Psoas muscle (tissue), 2 donors: ENCODE measurements around the gene ZNF365.

- PRO-cap, 2 experiments = no peak in any of the 2 experiments
Measured at GRCh38 chr10:62063803-62064490, 162.4 kb downstream of the ARID5B start.

GRCh38 chr10:62068313-62068951 lies 166.9 kb downstream of the ARID5B start:
- PRO-cap, 2 experiments = no peak in any of the 2 experiments

GRCh38 chr10:62236030-62236229 lies 32.7 kb downstream of the RTKN2 start:
- PRO-cap, 2 experiments = no peak in any of the 2 experiments

- PRO-cap, 2 experiments = no peak in any of the 2 experiments
Measured at GRCh38 chr10:62244856-62245337, 23.7 kb downstream of the RTKN2 start.

GRCh38 chr10:62281281-62281505 lies 12.5 kb upstream of the RTKN2 start:
- PRO-cap, 2 experiments = no peak in any of the 2 experiments

GRCh38 chr10:62373838-62374831 lies at the start of gene ZNF365:
ZNF365 (plus strand) TSS chr10:62374369.
- PRO-cap, 2 experiments = no peak in any of the 2 experiments

DNA sequence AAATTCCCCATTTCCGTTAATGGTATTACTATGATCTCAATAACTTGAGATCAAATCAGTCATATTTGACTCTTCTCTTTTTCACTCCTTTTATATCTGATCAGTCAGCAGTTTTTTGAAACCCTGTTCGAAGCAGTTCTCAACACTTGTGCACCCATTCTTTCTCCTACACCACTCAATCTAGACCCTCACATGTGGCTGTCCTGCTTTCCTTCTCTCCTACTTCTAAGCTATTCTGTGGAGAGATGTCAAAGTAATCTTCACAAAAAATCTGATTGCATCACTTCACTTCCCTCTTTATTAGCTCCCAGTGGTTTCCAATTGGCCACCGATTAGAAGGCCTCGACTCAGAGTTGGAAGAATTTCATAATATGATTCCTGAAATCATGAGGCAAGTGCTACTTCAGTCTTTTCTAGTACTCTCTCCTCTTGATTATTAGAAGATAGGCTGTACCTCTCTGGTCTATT lies 129.0 kb downstream of the ZNF365 start:
- PRO-cap, 2 experiments = no peak in any of the 2 experiments

GRCh38 chr10:63153245-63154014 lies 20.3 kb downstream of the NRBF2 start:
- PRO-cap, 2 experiments = no peak in any of the 2 experiments

DNA sequence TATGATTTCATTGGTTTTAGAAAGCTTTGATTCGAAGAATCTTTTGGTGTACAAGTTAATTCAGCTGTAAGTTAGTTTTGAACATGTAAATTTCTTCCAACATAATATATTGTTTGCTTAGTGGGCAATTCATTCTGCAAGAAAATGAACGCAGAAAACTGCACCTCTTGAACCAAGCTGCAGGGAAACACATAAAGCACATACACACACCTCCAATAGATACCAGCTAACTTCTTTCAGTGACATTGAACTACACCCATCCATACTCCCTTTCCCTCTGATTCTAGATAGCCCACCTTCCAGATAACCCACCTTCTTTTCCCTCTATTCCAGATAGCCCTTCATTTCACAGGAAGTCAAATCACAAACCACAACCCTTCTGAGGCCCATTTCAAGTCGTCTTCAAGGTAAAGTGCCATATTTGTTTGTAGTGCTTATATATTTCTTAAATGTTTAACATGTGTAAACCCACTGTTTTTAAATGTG lies 28.4 kb downstream of the NRBF2 start:
- PRO-cap, 2 experiments = no peak in any of the 2 experiments

DNA sequence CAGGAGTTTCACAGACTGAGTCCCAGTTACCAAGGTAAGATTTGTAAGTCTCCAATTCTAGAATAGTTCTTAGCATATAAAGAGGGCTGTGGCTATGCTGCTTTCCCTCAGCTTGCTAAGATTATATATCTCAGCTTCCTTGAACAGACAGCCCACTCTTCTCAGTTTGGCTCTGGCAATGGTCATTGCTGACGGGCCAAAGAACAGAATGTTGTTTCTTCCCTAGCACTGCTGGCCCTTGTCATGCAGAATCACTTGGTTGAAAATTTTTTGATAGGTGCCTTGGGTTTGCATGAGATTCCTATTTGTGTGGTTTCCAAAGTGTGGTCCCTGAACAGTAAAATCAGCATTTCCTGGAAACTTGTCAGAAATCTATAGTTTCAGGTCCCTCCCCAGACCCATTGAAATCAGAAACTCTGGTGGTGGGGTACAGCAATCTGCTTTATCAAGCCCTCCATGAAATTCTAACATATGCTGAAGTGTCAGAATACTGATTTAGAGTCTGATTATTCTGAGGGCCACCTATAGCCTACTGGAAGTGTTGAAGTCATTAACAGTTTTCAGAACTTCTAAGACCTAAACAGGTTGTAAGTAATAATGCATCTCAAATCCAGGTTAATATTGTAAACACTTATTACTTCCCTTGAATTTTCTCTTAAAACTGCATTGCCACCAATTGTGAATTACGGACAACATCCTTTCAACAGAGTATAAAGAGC lies 38.3 kb downstream of the NRBF2 start:
- PRO-cap, 2 experiments = no peak in any of the 2 experiments

- PRO-cap, 2 experiments = no peak in any of the 2 experiments
Measured at GRCh38 chr10:63187474-63187760, 54.3 kb downstream of the NRBF2 start.

- PRO-cap, 2 experiments = no peak in any of the 2 experiments
Measured at GRCh38 chr10:63366726-63367429, 98.9 kb downstream of the JMJD1C start.

GRCh38 chr10:63496528-63497011 lies 24.6 kb upstream of the REEP3 start:
- PRO-cap, 2 experiments = no peak in any of the 2 experiments

GRCh38 chr10:63504182-63504533 lies 17.0 kb upstream of the REEP3 start:
- PRO-cap, 2 experiments = no peak in any of the 2 experiments

DNA sequence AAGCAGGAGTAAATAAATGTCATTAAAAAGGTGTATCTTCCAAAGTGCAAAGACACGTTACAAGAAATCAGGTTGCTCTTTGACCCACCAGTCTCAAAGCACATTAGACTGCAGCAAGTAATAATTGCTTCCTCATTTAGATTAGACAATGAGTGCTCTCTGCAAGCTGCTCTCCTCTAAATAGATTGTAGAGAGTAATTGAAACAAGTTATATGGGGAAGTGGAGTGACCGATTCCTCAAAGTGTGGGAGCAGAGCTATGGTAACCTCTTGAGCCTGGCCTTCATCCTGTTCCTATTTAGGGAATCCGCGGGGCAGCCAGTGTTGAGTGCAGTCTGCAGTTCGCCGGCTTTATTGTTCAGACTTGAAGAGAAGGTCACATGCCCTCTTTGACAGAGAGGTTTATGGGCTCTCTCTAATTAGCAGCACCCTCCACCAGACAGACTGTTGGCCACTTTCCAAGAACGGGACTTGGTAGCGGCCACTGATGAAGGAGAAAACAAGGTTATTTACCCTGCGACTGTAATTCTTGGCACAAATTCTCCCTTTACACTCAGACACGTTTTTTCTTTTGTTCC lies 107.4 kb downstream of the REEP3 start:
- PRO-cap, 2 experiments = no peak in any of the 2 experiments

DNA sequence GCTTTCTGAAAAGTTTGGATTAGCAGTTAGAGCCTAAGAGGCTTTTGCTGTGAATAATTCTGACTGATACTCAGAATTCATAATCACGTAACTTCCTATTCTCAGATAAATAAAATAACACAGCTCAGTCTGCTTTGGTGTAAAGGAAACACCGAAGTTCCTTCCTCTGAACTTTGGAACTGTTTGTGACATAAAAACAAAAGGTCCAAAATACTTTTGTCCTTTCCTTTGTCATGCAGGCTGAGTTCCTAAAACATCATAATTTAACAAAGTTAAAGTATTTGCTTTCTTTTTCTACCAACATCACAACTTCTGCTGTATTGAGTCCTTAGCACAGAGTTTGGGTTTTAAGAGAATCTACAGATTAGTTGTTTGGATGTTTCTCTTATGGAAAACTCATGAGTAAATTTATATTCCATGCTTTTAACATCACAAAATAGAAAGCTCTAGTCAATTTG lies 123.3 kb downstream of the REEP3 start:
- PRO-cap, 2 experiments = no peak in any of the 2 experiments

GRCh38 chr10:63664556-63664894 lies 143.3 kb downstream of the REEP3 start:
- PRO-cap, 2 experiments = no peak in any of the 2 experiments

DNA sequence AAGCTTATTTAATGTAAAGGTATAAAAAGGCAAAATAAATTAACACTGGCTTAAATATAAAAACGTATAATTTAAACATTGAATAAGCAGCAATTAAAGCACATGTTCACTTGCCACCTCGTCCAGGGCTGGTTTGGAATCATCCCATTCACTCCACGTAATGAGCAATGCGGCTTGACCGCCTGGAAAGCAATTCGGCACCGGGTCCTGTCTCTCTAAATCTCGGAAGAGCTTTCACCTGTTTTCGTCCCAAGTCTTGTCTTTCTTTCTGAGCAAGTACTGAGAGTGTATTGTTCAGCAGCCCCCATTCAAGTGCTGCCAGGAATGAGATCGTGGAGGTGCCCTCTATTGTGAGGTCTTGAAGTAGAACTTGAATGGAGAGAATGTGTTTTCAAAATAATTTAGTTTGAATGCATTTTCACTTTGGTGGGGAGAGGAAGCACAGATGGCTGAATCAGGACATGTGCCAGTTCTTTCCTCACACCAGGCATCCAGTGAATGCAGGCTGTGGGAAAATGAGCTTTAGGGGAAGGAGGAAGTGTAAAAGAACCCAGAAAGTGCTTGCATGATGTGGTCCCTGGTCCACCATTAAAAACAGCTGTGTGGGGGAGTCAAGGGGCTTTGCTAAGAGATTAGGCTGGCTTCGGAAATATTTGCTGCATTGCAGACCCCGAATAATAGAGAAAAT lies 515.3 kb downstream of the REEP3 start:
- PRO-cap, 2 experiments = no peak in any of the 2 experiments

- PRO-cap, 2 experiments = no peak in any of the 2 experiments
Measured at GRCh38 chr10:64170819-64171246, 649.6 kb downstream of the REEP3 start.

- PRO-cap, 2 experiments = no peak in any of the 2 experiments
Measured at GRCh38 chr10:66220918-66221295, 704.9 kb upstream of the LRRTM3 start.